ENCODE measurements around a stretch of chr2.

GRCh38 chr2:46520346-46520597, 22.0 kb upstream of the RHOQ start:
- PRO-cap = no peak
- RRBS = no CpG with 5 or more reads among the region's 7 CpGs

- PRO-cap = no peak
- RRBS = no CpG with 5 or more reads among the region's 1 CpG
Observed at GRCh38 chr2:46535235-46535924, 6.9 kb upstream of the RHOQ start.

DNA sequence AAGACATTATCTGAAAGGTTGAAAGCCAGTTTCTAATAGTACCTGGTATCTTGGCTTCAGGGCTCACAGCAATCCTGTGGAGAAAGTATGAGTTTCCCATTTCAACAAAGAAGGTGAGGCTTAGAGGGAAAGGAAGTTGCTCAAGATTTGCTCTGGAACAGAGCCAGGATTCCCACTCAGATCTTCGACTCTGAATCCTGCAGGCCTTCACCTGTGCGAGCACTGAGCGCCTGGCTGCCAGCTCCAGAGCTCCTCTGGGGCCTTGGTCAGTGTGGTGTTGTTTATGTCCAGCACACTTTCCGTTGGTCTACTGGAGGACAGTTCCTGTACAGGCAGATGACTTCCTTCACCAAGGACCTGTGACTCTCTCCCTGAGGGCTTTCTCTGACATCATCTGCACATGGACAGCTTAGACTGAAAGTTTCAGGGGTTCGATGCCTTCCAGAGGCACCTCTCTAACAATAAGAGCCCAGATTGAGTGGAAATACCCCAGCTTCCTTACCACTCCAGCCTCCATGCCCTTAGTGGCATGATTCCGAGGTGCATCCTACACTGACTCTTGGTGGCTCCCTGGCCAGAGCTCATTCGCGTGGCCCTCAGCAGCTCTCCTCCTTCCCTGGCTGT, 80.6 kb downstream of the SOCS5 start:
- PRO-cap = no peak
- RRBS = no CpG with 5 or more reads among the region's 8 CpGs

DNA sequence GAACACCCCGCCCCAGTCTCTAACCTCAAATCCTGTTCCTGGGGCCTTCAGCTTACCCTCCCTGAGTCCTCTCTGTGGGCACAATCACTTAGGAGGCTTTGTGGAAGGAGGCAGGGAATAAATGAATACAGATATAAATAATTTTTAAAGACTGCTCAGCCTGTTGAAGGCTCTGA, 1.2 kb downstream of the TTC7A start:
- PRO-cap = bidirectional peak, plus-strand start at position 28 of the sequence, minus-strand start outside the sequence
- RRBS = no CpG with 5 or more reads among the region's 1 CpG

DNA sequence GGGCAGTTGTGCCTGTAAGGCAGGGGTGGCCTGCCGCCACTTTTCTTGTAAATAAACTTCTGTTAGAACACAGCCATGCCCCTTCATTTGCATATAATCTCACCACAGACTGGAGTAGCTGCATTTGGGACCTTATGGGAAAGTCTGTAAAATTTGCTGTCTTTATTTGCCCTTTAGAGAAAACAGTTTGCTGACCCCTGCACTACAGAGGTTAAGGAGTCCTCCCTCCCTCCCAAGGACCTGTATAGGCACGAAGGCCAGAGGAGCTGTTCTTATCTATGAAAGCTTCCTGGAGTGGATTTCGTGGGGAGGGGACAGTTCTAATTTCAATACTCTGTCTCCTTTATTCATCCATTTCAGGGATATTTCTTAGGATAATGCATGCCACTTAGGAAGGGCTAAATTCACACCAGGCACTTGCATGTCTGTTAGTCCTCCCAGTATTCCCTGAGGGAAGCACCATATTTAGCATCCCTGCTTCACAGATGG, 42.6 kb downstream of the TTC7A start:
- PRO-cap = no peak
- RRBS = no CpG with 5 or more reads among the region's 3 CpGs

GRCh38 chr2:47003958-47004709, 63.1 kb downstream of the TTC7A start:
- PRO-cap = no peak
- RRBS = no CpG with 5 or more reads among the region's 7 CpGs

GRCh38 chr2:47012843-47013336, 71.9 kb downstream of the TTC7A start:
- PRO-cap = no peak
- RRBS = no CpG with 5 or more reads among the region's 5 CpGs

DNA sequence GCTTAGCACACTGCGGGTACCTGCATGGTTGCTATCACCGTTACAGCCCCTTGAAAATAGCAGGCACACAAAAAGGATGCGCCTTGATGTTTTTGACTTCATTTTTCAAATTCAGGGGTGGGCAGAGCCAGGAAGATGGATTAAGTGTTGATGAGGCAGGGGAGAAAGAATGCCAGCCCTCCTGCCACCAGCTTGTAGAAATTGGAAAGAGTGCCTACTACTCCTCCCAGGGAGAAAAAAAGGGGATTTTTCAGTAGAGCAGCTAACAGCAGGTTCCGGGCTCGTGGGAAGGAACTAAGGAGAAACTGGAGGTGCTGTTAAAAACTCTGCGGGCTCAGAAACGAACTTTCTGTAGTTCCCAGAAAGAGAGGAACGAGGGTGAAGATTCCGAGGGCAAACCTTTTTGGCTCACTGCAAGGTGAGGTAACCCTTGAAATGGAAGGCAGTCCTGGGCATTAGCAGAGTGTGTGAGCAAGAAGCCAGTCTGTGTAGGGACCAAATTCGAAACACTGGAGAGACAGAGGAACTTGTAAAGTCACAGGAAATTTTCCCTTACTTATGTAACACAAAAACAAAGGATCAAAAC, 74.7 kb downstream of the TTC7A start:
- PRO-cap = no peak
- RRBS = no CpG with 5 or more reads among the region's 10 CpGs

GRCh38 chr2:47043944-47044918, 103.2 kb downstream of the TTC7A start:
- PRO-cap = no peak
- RRBS = 4% methylated on average over 1 of the region's 10 CpGs

- PRO-cap = no peak
- RRBS = no CpG with 5 or more reads among the region's 16 CpGs
Observed at GRCh38 chr2:47056179-47057147, 98.6 kb downstream of the STPG4 start.

- PRO-cap = bidirectional peak, plus-strand start at chr2:47077117, minus-strand start at chr2:47077009
- RRBS = no CpG with 5 or more reads among the region's 12 CpGs
Observed at GRCh38 chr2:47076568-47077317, 78.4 kb downstream of the STPG4 start.

DNA sequence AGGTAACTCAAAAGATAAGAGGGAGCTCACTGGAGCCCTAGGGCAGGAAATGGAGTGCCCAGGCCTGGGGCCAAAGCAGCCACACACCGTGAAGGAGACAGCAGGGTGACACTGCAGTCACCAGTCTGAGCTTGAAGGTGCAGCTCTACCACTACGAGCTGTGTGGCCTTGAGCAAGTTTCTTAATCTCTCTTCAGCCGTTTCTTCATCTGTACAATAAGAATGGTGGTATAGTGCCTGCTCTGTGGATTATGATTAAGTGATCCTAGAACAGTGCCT, 77.9 kb downstream of the STPG4 start:
- PRO-cap = no peak
- RRBS = no CpG with 5 or more reads among the region's 3 CpGs

DNA sequence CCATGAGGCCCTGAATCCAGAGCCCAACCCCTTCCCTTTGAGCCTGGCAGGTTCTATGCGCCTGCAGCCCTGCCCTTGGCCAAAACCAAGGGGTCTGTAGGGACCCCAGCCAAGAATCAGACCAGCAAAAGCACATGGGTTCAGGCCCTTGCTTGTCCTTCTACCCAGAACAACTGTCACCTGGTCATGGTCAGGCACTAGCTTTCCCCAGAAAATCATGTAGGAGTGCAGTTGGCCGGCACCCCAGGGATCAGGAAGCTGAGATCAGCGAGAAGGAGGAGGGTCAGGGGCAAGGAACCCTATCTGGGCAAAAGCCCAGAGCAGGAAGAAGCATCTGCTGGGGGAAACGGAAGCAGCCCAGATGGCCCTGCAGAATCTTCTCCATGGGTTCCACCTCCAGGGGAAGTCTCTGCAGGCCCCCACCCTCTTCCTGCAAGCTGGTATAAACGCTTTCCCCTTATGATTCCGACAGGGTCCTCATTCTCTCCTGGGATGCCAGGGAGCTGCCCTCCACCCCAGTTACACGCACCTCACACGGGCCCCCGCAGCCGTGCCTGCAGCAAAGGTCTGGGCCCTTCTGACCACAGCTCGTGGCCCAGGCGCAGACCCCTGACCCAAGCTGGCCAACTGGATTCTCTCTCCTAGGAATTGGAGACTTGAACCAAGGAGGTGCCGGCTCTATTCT, 71.2 kb downstream of the STPG4 start:
- PRO-cap = no peak
- RRBS = no CpG with 5 or more reads among the region's 13 CpGs

- PRO-cap = no peak
- RRBS = no CpG with 5 or more reads among the region's 4 CpGs
Observed at GRCh38 chr2:47226026-47226581, 49.8 kb upstream of the CALM2 start.

- PRO-cap = bidirectional peak, plus-strand start at chr2:47270092, minus-strand start at chr2:47269784
- RRBS = no CpG with 5 or more reads among the region's 1 CpG
Observed at GRCh38 chr2:47270006-47270211, 93.6 kb upstream of the CALM2 start.

DNA sequence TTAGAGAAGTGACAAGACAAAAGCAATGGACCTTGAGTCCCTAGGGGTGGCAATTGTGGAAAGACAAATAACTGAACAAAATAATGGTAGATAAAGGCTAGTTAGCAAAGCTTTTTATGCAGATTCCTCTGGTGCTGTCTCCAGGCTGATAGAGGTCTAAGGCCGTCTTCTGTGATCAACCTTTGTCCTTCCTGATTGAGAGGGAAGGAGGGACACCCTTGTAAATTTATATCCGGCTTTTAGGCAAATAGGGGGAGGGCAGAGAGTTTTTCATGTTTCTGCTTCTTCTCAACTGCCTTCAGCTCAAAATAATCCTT, 94.9 kb upstream of the CALM2 start:
- PRO-cap = no peak
- RRBS = no CpG with 5 or more reads among the region's 2 CpGs

DNA sequence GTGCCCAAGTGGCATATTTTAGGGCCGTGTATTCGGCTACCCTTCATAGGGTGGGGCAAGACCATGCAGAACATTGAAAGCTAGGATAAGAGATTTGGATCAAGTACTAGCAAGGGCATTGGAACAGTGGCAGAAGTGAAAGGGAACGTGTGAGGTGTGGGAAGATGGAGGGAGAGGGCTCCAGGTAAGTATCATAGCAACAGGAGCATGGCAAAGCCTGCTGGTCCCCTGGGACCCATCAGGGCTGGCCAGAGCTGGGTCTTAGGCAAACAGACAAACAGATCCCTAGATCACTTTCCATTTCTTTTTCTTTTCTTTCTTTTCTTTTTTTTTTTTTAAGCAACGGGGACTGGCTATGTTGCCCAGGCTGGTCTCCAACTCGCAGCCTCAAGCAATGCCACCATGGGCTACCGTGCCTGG, 95.2 kb upstream of the CALM2 start:
- PRO-cap = no peak
- RRBS = no CpG with 5 or more reads among the region's 6 CpGs

DNA sequence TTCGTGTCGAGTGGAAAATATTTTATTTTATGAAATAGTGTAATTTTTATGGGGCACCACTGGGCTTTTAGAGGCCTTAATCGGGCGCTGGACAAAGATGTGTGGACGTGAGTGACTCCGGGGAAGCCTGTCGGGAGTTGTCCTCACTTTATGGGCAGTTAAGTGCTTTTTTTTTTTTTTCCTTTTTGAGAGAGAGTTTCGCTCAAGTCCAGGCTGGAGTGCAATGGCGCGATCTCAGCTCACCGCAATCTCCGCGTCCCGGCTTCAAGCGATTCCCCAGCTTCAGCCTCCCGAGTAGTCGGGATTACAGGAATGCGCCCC, 1.3 kb downstream of the MSH6 start:
- PRO-cap = no peak
- RRBS = 6% methylated on average over 2 of the region's 18 CpGs

- PRO-cap = no peak
- RRBS = no CpG with 5 or more reads among the region's 2 CpGs
Observed at GRCh38 chr2:47868269-47868766, 38.0 kb downstream of the FBXO11 start.

DNA sequence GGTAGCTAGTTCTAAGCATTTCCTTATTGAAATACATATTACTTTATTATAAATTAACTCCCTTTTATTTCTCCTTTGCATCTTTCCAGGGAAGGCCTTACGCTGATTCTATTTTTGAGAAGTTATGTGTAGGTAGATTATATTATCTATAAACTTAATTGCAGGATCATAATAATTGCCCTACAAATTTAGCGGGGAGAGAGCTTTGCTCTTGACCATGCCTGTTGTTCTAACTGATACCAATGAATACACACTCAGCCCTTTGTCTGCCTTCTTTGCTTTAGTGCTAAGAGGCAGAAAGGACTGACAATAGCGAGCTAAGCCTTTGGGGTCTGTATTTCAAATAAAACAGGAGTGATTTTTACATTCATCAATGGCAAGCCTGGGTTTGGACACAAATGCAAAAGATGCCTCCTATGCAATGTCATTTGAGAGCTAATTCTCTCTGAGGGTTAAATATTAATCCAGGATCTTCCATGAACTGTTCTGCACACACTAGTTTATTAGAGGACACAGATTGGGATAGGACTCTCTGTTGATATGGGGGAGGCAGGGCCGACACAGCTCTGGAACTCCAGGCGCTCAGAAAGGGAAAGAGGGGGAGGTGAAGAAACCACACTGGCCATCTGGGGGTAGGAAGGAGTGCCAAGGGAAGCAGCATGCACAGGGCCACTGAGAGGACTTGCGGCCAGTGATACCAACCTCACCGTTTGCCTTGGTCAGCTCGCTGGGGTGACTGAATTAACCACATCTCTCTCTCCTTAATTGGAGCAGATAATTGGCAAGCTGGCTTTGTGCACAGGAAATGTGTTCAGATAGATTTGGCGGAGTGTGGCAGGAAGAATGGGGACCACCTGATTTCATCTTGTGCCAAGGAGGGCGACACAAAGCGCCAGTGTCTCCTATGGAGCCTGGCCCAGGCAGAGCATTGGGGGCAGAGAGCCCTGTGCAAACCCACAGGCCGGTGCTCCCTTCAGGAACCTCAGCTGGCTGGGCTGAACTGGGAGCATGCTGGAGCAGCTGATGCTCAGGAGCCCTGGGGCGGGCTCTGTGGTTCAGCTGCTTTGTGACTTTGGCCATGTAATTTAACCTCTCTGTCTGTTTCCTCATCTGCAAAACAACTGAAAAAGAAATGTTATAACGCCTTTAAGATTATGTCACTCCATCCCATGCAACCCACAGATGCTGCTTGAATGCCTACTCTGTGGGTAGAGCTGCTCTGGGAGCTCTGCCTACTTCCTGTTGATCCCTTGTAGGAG, 25.6 kb upstream of the PPP1R21 start:
- PRO-cap = no peak
- RRBS = no CpG with 5 or more reads among the region's 14 CpGs